Tongue (tissue), 2 donors: ENCODE measurements around the genes EIF3B and CHST12.

GRCh38 chr7:1289643-1290740 is 57.3 kb downstream of the UNCX start:
- RAMPAGE, long total RNA, result no peak

DNA sequence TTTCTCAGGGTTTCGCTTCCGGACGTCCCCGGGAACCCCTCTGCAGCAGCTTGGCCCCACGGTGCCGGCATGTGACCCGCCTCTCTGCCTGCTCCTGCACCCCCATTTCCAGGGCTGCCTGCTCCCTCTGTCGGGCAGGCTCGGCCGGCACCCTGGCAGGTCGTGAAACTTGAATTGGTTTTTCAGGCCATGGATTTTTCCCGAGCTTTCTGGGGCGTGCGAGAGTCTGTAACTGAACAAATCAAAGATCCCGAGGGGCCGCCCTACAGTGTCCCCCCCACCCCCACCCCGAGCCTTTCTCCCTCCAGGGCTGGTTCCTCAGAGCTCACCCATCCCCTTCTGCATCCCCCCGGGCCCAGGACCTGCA is 58.1 kb downstream of the UNCX start:
- RAMPAGE, long total RNA, result no peak

DNA sequence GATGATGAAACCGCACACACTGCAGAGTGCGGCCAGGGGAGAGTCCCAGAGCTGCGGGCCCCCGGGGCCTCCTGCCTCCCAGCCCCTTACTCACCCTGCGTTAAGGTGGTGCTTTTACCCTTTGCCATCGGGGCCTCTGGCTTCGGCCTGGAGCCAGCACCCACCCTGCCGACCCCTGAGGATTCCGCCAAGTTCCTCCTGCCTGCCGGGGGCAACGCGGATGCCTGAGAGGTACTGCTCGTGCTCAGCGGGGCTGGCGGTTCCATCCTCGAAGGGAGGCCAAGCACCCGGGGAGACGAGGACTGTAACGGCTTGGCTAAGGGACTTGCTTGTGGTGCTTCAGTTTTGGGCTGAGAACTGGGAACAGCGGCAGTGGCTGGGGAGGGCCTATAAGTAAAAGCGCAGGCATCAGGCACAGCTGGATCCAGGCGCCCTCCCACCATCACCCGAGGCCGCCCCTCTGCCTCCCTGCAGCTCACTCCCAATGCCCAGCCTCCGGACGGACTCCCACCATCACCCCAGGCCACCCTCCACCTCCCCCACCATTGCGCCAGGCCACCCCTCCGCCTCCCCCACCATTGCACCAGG is 17.1 kb downstream of the MICALL2 start:
- RAMPAGE, long total RNA, result no peak

- RAMPAGE, long total RNA, result no peak
These were observed 11.5 kb downstream of the MICALL2 start for GRCh38 chr7:1447446-1448494.

DNA sequence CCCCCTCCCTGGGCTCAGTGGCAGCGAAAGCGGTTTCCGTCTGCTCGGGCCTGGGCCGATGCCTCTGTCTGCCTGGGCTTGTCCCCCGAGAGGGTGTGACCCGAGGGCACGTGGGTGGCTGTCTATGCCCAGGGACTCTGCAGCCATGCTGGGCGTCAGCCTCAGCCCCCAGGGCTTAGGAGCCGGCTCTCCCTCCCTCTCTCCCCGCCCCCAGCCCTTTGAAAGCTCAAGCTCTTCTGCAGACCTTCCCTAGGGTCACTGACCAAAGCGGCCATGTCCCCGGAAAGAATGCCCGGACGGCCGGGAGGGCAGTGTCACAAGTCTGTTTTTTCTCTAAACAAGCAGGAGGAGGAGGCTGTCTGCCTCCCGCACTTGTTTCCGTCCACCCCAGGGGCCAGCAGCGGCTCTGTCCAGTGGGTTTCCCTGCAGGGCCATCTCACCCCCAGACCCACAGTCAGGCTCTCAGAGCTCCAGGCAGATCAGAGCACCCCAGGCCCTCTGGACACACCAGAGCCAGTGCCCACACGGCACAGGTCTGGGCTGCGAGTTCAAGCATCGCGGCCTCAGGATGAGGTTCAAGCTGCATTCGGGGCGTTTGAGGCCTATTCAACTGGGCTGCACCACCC is 6.9 kb downstream of the MICALL2 start:
- RAMPAGE, long total RNA, result no peak

DNA sequence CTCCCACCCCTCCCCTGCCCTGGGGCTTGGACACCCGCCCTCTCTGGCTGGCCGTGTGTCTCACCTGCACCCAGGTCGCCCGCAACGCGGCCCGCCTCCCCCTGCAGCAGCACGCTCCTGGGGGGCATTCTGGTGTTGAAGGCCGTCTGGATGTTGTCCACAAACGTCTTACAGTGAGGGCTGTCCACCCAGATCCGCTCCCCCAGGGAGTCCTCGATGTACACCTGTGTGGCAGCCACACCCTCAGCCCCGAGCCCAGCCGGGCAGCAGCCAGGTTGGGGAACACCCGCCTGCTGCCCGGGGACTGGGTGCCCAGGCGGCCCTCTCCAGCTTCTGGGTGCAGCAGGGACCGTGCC is 4.8 kb downstream of the INTS1 start:
- RAMPAGE, long total RNA, result no peak

DNA sequence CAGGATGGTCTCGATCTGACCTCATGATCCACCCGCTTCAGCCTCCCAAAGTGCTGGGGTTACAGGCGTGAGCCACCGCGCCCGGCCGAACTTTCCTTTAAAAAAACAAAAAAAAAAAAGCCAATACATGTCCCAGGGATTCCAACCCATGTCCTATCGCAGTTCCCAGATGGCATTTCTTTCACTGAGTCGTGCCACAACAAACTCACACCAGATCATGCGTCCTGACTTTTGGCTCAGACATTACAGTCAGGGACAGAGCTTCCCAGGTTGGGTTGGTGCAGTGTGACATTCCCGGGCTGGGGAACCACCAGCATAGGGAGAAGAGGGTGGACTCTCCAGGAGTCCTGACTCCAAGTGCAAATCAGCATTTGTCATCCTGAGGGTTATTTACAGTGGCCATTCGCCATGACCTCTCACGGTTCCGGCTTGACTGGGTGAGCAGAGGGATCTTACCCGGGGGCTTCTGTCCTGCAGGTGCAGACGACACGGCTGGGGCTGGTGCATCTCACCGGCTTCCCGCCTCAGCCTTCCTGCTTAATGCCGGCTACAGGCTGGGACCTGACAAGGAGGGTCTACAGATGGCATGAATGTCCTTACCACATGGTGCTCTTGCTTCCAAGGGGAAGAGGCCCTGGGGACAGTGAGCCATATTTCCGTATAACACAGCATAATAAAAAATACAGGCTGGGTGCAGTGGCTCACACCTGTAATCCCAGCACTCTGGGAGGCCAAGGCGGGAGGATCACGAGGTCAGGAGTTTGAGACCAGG is 12.4 kb upstream of the INTS1 start:
- RAMPAGE, long total RNA, result no peak

DNA sequence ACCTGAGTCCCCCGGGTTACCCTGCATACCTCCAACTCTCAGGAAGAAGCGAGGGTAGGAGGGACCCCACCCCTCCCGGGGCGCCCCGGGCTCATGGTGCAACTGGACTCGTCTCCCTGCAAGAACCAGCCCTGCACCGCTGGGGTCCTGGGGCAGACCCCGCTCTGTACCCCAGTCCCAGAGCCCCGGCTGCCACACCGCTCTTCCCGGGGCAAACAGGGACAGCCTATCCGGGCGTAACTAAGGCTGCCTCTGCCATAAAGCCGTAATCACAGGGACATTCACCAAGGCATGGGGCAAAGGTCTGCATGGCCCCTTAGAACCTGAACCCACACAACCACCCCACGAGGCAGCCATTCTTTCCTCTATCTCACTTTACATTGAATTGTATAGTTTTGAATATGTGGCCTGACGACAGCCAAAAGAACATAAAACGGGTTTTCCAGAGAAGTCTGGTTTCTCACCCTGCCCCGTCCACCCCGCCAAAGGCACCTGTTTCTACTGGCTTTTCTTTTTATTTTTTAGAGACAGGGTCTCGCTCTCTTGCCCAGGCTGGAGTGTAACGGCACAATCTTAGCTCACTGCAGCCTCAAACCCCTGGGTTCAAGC is 6.5 kb upstream of the MAFK start:
- RAMPAGE, long total RNA, result no peak

DNA sequence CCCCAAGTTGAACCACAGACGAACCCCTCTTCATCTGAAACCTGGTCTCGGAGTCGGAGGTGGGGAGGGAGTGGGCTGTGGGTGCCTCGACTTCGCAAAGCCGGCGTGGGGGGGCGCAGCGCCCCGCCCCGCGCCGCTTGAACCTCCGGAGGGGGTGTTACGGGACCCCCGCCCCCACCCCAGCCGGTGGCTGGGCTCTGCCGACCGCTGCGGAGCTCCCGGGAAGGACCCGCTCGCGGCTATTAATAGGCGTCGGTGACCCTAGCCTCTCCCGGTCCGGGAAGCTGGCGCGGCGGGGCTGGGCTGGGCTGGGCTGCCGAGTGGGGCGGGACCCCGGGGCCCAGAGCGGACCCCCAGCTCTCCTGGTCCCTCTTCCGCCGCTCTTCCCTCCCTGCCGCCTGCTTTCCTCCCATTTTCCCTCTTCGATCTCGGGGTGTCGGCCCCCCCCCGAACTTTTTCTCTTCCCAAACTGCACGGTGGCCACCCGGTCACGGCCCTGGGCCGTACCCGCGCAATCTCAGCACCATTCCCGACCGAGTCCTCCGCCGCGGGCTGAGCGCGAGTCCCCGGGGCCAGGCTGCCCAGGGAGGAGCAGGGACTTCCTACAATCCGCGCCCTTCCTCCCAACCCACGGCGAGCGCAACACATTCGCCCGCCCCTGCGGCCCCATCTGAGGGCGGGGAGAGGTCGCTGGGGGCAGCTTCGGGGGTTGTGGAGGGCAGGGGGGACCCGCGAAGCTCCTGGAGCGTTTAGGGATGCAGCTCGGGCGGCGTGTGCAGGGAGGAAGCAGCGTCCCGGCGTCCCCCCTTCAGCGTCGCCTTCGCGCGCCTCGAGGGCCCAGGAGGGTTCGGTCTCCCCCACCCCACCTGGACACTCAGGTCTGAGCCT is 3.1 kb upstream of the ELFN1 start:
- RAMPAGE, long total RNA, result no peak

DNA sequence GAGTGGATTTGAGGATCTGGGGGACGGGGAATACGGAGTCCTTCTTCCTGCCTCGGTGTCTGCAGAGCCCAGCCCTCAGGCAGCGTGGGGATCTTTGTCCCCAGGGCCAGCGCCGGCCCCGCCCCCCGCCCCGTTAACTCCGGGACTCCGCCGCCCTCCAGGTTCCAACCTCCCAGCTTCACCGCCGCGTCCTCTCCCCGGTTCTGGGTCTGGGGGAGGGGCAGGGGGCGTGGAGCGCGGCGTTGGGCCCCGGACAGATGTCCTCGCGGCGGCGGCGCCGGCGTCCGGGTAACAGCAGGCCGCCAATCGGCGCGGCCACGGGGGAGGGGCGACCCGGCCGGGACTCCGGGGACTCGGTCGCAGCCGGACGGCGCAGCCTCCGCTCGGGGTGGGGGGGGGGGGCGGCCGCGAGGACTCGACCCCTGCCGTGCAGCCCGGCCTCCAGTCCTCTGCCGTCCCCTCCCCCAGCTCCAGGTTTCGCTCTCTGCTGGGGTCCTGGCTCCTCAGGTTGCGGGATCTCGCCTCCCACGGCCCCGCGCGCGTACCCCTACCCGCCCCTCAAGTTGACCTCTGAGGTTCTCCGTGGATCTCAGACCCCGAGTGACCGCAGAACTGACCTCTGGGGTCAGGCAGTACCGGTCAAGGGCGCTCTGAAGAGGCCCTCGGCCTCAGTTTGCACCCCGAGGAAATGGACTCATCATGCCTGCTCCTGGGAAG is 2.3 kb upstream of the ELFN1 start:
- RAMPAGE, long total RNA, result no peak

- RAMPAGE, long total RNA, result no peak
These were observed 38.1 kb downstream of the ELFN1 start for GRCh38 chr7:1708143-1708689.

DNA sequence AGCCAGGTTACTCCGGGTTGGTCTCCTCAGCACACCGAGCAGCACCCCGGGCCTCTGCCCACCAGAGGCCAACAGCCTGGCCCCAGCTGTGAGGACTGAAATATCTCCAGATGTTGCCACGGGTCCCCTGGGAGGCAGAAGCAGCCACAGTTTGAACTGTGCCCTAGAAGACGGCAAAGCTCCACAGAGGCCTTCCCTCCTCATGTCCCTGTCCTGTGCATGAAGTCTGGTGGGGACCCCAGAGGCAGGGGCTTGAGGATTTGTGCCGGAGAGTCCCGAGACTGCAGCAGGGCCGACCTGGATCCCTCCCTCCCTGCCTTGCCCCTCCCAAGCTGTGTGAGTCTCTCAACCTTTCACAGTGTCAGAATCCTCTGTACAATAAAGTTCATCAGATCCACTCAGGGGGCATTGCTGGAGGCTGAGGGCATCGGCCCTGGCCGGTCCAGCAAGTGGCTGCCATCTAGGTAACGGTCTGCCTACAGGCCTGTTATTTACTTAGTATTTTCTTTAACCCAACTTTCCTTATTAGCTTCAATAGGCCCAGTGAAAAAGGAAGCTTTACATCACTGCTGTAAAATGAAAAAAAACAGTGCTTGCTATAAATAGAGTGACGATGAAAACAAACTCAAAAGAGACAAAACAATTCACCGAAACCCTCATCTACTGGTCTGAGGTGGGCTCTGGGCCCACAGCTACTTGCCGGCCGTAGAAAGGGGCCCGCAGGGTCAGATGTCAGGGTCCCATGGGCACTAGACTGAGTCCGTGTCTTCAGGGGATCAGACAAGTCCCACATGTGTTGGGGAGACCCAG is 192.3 kb downstream of the ELFN1 start:
- RAMPAGE, long total RNA, result no peak

DNA sequence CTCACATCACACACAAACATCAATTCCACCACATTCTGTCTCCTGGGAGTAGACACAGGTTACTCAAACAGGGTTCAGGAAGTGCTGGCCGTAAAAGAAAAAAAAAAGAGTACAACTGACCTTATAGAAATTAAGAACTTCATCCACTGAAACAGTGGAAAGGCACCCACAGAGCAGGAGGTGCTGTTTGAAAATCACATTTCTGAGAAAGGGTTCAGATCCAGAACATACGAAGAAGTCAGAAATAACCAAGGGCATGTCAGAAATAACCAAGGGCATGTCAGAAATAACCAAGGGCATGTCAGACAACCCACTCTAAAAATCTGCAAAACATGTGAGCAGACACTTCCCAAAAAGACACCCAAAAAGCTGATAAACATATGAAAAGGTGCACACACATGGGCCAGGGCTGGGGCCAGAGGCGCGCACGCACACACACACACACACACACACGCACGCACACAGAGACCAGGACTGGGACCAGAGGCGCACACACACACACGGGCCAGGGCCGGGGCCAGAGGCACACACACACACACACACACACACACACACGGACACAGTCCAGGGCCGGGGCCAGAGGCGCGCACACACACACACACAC is 268.3 kb downstream of the ELFN1 start:
- RAMPAGE, long total RNA, result no peak

DNA sequence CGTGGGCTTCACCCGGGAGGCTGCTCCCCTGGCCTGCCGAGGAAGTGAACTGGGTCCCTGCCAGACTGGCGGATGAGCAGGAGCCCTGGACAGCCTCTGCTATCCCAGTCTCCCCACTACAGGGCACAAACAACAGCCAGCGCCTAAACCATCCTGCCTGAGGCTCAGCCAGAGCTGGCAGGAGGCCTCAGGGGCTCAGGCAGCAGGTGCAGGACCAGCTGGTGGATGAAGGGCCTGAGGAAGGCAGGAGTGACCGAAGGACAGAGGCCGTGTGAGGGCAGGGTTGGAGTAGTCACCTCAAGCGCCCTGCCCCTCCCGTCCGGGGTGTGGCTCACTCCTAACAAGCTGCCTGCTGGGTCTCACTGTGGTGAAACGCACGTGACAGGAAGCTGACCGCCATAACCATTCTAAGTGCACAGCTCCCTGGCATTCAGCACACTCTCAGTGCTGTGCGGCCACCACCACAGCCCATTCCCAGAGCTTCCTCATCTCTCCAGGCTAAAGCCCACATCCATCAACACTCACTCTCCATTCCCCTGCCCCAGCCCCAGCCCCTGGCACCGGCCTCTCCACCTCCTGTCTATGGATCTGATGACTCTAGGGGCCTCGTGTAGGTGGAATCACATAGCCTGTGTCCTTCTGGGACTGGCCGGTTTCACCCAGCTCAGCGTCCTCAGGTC is 281.1 kb downstream of the ELFN1 start:
- RAMPAGE, long total RNA, result no peak

GRCh38 chr7:2066430-2067032 is 166.2 kb downstream of the MAD1L1 start:
- RAMPAGE, long total RNA, result no peak

DNA sequence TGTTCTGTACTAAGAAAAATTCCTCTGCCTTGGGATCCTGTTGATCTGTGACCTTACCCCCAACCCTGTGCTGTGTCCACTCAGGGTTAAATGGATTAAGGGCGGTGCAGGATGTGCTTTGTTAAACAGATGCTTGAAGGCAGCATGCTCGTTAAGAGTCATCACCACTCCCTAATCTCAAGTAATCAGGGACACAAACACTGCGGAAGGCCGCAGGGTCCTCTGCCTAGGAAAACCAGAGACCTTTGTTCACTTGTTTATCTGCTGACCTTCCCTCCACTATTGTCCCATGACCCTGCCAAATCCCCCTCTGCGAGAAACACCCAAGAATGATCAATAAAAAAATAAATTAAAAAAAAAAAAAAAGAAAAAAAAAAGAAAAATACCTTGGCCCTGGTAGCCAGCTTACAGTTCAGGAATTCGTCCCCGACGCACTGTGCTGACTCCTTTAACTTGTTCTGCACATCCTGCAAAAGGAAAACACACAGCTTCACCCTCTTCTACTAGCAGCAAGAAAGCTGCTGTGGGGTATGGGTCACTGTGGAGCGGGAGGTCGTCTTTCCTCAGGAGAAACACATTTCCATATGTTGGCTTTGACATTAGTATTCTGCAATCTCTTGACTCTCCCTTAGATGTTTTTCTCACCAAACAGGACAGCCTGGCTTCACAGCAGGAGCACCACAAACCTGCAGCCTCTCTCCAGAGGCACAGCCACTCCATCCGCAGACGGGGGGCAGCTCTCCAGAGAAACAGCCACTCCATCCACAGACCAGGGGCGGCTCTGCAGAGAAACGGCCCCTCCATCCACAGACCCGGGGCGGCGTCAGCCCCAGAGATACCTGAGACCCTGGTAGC is 27.4 kb downstream of the NUDT1 start:
- RAMPAGE, long total RNA, result no peak

GRCh38 chr7:2309750-2310600 is 4.3 kb downstream of the SNX8 start:
- RAMPAGE, long total RNA, result no peak

DNA sequence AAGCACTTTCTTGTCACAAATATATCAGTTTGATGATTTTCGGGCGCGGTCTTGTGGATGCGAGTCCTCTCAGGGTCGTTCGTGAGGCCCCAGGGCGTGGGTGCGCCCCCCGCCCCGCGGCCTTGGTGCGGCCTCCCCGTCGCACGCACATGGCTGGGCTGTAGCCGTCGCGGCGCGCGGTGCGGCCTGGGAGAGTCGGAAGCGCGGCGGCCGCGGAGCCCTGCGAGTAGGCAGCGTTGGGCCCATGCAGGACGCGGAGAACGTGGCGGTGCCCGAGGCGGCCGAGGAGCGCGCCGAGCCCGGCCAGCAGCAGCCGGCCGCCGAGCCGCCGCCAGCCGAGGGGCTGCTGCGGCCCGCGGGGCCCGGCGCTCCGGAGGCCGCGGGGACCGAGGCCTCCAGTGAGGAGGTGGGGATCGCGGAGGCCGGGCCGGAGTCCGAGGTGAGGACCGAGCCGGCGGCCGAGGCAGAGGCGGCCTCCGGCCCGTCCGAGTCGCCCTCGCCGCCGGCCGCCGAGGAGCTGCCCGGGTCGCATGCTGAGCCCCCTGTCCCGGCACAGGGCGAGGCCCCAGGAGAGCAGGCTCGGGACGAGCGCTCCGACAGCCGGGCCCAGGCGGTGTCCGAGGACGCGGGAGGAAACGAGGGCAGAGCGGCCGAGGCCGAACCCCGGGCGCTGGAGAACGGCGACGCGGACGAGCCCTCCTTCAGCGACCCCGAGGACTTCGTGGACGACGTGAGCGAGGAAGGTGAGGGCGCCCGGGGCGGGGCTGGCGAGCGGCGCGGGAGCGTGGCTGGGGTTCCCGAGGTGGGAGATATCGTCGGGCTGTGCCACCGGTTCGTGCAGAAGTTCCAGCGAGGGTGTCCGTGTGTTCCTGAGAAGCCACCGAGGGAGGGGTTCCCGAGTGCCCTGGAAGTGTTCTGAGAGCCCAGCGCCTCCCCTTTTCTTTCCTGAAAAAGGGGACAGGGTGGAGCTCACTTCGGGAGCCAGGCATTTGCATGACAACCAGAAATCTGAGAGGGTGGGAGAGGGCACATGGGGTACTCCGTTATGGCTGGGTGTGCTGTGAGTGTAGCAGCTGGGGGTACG is at the start of gene EIF3B:
TSS of gene EIF3B (plus strand) at position 150 of the 1,084 bp plus-strand sequence.
- RAMPAGE, long total RNA, result start-site peak on the plus strand centred at position 561 of the sequence, 358 bp wide, 17 and 8 reads in 2 replicates

DNA sequence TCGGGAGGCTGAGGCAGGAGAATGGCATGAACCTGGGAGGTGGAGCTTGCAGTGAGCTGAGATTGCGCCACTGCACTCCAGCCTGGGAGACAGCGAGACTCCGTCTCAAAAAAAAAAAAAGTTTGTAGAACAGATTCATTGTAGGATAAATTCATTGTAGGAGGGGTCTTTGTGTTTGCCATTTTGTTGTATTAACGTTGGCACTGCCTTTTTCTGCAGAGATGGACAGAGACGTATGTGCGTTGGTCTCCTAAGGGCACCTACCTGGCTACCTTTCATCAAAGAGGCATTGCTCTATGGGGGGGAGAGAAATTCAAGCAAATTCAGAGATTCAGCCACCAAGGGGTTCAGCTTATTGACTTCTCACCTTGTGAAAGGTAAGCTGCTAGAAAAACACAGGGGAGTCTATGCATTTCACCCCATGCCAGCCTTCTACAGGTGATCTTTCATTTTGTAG is 9.6 kb downstream of the EIF3B start:
- RAMPAGE, long total RNA, result no peak

DNA sequence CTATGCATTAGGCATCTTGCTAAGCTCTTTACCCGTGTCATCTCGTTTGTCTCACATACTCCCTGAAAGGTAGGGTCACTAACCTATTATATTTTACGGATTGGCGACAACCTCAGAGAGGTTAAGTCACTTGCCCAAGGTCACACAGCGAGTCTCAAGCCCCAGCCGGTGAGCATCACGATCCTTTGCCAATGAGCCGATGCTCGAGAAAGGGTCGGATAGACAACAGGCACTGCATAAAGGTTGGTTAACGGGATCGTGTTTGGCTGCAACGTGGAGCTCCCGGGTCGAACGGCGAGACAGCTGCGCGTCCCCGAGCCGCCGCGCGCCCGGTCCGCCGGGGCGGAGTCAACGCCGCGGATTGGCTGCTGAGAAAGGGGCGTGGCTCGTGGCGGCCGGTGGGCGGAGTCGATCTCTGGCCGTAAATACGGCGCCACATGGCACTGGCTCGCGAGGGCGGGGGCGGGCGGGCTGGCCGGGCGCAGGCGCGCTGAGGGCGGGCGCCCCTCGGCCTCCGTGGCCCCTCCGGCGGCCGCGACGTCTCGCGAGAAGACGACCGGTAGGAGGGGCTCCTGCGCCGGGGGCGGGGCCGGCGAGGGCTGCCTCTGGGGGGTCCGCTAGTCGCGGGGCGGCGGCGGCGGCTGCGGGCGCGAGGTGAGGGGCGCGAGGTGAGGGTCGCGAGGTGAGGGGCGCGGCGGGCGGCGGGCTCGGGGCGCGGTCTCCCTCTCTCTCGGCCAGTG is at the start of gene CHST12:
TSS of gene CHST12 (plus strand) at position 620 of the 740 bp plus-strand sequence.
- RAMPAGE, long total RNA, result start-site peak on the plus strand centred at position 607 of the sequence, 50 bp wide, 22 and 9 reads in 2 replicates